ENCODE data around the gene MTHFD1L.

- RRBS = no CpG with 5 or more reads among the region's 2 CpGs
Measured at GRCh38 chr6:149632648-149632936, 15.9 kb downstream of the KATNA1 start.

GRCh38 chr6:149810372-149811491 lies 53.4 kb downstream of the LRP11 start:
- RRBS = no CpG with 5 or more reads among the region's 3 CpGs

DNA sequence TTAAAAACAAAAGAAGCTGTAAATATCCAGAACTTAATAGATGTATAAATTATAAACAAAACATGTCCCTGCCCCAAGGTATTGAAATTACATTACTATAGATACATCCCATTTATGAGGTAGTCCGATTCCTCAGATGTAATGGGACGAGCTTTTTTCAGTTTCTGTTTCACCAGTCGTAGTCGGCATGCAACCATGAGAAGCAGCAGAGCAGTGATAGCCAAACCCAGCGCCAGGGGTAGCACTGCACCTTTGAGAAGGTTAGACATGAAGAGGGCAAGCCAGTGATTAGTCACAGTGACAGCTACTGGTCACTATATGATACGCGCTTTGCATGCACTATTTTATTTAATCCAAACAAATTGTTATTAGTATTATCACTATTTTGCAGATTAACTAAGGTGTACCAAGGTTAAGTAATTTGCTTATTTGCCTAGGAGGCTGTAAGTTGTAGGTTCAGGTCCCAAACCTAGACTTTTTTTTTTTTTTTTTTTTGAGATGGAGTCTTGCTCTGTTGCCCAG lies 43.6 kb downstream of the LRP11 start:
- RRBS = no CpG with 5 or more reads among the region's 7 CpGs

DNA sequence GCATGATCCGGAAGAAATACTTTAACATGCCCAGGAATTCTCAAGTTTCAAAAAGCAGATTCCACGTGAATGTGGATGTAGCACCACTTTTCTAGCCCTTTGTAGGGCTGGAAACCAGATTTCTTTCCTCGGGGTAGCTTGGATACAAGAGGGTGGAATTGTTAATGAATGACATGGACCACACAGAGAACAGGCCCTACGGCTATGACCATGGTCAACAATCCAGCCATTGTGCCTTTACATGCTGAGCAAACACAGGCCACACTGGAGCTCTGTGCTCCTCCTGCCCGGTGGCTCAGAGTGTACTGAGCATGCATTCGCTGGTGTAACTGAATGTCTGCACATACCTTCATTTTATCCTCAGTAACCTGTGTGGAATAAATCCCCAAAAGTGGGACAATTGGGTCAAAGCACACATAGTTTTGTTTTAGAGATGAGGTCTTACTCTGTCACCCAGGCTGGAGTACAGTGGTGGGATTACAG lies 32.9 kb downstream of the LRP11 start:
- RRBS = no CpG with 5 or more reads among the region's 6 CpGs

GRCh38 chr6:149883895-149884639 lies 13.8 kb downstream of the RAET1E start:
- RRBS = no CpG with 5 or more reads among the region's 15 CpGs

GRCh38 chr6:149895163-149895633 lies 2.7 kb downstream of the RAET1E start:
- RRBS = no CpG with 5 or more reads among the region's 6 CpGs

DNA sequence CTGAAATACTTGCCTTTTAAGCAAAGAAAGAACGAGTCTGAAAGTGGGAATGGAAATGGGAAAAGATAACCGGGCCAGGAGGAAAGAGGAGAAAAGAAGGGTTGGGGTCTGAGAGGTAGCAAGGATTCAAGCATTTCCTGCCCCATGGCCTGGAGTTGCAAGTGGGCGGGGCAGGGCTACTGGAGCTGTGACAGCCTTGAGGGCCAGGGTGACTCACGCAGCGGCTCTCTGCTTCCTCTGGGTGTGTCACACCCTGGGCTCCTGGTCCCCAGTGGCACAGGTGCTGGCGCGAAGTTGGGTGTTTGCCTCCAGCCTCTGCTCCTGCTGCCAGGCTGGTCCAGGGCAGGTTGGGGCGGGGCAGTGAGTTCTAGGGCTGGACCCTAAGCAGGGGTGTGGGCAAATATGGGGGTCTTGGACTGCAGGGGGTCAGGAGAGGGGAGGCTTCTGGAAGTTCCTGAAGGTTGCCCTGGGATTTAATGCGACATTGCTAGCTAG lies 3.3 kb upstream of the ULBP3 start:
- RRBS = no CpG with 5 or more reads among the region's 9 CpGs

- RRBS = 2% methylated on average over 7 of the region's 39 CpGs
Measured at GRCh38 chr6:150143507-150143985, 702 bp downstream of the PPP1R14C start.

GRCh38 chr6:150167537-150167837 lies 24.6 kb downstream of the PPP1R14C start:
- RRBS = no CpG with 5 or more reads among the region's 6 CpGs

GRCh38 chr6:150683145-150683940 lies 83.7 kb downstream of the PLEKHG1 start:
- RRBS = 83% methylated on average over 4 of the region's 17 CpGs

- RRBS = no CpG with 5 or more reads among the region's 16 CpGs
Measured at GRCh38 chr6:150720666-150721945, 121.4 kb downstream of the PLEKHG1 start.

- RRBS = 3% methylated on average over 32 of the region's 80 CpGs
Measured at GRCh38 chr6:150865456-150866137, at the start of gene MTHFD1L. TSS of gene MTHFD1L (plus strand) at chr6:150865702.

- RRBS = 2% methylated on average over 23 of the region's 91 CpGs
Measured at GRCh38 chr6:150866138-150866895, 815 bp downstream of the MTHFD1L start.

- RRBS = 2% methylated on average over 13 of the region's 97 CpGs
Measured at GRCh38 chr6:151240582-151241725, 1.2 kb downstream of the AKAP12 start.

DNA sequence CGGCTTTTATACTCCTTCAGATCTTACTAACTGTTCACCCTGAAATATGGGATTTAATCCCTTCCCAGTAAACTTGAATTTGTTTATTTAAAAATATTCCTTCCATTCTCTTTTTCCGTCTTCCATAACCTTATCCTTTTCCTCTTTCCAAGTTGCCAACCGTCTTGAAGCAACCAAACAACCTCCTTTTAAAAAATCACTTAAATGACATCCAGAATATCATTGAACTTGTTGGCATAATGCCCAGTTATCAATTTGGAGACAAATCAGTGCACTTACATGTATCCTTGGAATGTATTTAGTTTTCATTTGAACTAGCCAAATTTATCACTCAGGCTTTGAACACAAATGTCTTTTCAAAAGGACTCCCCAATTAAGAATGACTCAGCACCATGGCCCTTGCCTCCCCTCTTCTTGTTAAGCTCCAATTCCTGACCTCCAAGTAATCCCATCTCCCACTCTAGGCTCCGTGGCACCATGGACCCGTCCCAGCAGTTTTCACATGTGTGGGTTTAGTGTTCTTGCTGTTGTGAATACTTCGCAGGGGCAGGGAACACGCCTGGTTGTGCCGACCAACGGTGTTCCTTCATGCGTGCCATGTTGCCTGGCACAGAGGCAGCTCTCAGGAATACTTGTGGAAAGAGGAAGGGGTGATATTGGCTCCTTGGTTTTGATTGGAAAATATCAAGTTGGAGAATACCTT lies 2.6 kb downstream of the AKAP12 start:
- RRBS = no CpG with 5 or more reads among the region's 10 CpGs

DNA sequence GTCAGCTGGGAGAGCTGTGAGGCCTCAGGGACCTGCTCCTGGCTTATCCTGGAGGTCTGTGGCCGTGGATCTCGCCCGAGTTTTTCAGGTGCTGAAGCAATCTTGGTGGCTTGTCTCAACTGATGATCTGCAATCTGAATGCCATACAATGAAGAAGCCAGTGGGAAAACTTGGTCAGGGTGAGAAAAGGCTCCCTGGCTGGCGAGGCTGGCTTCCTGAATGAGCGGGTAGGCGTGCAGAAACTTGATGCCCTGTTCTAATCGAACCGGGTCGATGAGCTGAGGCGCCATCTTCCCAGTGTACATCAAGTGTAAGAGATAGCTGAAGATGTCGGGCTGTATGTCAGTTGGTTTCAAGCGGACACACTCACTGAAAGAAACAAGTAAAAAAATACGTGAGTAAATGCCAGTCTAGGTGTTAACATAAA lies 24.8 kb downstream of the ZBTB2 start:
- RRBS = no CpG with 5 or more reads among the region's 13 CpGs

DNA sequence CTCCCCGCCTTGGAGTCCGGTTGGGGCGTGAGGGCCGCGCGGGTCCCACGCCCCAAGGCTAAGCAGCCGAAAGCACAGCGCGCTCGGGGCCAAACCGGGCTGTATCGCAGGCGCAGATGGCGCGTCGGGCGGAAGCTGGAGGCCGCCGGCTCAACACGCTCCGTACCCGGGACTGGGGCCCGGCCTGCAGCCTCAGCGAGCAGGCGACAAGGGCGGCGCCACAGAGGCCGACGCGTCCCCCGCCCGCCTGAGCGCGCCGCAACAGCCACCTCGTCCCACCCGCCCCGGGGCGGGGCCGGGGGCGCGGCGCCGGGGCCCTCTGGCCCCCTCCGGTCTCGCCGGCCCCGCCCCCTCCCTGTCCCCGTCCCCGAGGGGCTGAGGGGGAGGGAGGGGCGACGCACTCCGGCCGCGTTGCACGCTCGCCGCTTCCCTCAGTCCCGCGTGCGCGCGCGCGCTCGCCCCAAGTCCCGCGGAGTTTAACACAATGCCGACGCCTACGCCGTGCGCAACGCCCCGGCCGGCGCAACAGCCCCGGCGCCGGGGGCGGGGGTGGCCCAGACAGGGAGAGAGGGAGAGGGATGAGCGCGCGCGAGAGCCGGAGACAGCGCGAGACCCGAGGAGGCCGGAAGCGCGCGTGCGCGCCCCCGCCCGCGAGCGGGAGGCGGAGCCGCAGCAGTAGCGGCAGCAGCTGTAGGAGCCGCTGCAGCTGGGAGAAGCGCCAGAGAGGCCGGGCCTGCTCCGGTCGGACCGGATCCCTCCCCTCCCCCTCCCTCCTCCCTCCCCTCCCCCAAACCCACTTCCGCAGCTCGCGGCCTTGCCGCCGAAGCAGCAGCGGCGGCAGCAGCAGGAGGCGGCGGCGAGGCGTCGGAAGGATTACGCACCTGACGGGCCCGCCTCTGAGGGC lies 1.1 kb downstream of the ZBTB2 start:
- RRBS = 2% methylated on average over 33 of the region's 124 CpGs

DNA sequence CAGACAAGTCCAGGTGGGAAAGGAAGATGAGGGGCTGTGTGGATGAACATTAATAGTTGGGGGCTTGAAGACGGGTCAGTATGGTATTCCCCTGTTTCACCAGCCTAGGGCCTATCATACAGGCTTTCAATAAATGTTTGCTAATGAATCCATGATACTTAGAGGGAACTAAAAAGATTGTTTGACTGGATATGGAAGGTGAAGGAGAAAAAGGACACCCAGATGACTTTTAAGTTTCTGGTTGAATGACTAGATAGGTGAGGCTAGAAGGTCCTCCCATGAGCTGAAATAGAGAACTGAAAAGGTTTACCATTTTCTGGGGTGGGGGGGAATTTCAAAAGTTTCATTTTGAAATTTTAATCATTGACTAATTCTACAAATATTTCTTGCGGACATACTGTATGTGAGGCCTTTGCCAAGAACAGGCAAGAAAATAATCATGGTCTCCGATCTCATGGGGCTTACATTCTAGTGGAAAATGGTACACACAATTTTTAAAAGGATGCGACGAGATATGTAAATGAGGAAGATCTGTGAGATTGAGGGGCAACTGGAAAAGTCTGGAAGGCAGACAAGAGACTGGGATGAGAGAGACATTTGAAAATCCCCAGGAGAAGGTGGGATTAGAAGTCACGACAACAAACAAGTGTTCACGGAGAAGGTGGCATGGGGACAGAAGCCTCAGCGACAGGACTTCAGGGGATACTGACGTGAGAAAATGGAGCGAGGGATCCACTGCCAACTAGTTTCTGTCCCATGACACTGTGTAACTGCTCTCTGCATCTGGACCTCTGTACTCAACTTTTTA lies 18.0 kb upstream of the ZBTB2 start:
- RRBS = no CpG with 5 or more reads among the region's 10 CpGs

GRCh38 chr6:151416728-151417653 lies 25.6 kb upstream of the ZBTB2 start:
- RRBS = no CpG with 5 or more reads among the region's 9 CpGs

DNA sequence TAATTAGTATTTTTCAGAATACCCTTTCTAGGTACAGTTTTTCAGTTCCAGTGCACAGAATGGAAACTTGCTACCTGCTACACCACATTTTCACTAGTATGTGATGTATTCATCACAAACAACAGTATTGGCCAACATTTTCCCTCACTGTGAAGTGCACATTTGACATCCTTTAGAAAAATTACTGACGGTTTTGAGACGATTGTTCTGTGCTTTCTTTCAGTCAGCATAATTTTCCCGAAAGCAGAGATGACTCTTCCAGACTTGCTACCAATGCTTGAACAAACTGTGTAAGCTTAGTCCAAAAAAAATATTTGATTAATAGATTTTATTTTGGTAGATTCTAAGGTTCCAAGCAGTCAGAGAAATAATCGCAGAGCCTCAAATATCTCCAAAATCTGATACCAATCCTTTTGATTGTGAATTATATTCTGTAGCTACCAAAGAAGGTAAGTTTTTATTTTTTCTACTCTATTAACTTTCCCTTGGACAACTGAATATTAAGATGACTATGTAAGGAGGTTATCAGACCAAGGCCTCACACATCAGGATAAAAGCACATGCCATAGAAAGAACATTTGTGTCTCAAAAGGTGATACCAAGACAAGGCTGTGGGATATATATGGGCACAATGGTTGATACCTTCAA lies 151.0 kb upstream of the ESR1 start:
- RRBS = no CpG with 5 or more reads among the region's 4 CpGs